Placental pericyte (primary cell): ENCODE measurements around the gene SORCS1.

DNA sequence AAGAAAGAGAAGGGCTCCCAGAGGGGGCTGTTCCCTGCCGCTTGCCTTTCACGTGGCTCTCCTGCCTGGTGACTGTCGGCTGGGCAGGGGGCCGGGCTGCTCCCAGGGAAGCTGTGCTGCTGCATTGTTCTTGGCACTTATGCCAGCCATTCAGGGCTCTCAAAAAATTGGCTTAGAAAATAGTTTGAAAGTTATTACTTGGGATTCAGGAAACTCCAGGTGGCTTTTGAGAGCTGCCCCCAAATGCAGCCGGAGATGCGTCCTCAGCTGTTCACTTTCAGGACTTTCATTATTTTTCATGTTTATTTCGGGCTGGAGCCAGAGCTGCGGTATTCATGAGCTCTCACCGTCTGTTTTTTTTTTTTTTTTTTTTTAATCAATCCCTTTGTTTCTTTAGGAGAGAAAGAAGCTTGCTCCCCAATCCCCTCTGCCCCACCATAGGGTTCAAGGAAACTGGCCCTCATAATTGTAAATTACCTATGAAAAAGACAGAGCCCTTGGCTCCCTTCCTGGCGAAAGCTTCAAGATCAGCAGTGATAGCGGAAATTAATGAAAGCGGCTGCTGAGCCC lies 94.1 kb downstream of the SORCS3 start:
- CAGE, long polyA plus RNA = no peak

GRCh38 chr10:105837969-105838391 lies 1196.9 kb downstream of the SORCS3 start:
- CAGE, long polyA plus RNA = no peak

GRCh38 chr10:107056123-107056580 lies 108.4 kb downstream of the SORCS1 start:
- CAGE, long polyA plus RNA = no peak

GRCh38 chr10:107163937-107165143 lies at the start of gene SORCS1:
Gene SORCS1 (minus strand): TSS chr10:107164706.
- CAGE, long polyA plus RNA = no peak

DNA sequence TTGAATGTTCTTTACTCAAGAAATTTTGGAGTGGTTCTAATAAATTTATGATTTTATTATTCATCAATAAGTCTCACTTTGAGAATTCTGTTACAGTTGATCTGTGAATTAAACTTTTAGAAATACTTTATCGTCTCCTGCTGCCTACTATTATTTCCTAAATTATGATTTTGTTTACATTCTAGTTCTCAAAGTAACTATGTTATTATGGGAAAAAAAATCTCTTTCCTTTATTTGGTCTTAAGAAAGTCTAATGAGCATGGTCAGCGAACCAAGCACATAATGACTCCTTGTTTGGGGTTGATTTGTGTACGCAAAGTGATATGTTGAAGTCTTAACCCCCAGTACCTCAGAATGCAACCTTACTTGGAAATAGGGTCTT lies 1078.4 kb upstream of the SORCS1 start:
- CAGE, long polyA plus RNA = no peak

- CAGE, long polyA plus RNA = no peak
These were observed 493.2 kb downstream of the XPNPEP1 start for GRCh38 chr10:109429997-109430532.

- CAGE, long polyA plus RNA = no peak
These were observed 33.5 kb downstream of the XPNPEP1 start for GRCh38 chr10:109889831-109890225.

DNA sequence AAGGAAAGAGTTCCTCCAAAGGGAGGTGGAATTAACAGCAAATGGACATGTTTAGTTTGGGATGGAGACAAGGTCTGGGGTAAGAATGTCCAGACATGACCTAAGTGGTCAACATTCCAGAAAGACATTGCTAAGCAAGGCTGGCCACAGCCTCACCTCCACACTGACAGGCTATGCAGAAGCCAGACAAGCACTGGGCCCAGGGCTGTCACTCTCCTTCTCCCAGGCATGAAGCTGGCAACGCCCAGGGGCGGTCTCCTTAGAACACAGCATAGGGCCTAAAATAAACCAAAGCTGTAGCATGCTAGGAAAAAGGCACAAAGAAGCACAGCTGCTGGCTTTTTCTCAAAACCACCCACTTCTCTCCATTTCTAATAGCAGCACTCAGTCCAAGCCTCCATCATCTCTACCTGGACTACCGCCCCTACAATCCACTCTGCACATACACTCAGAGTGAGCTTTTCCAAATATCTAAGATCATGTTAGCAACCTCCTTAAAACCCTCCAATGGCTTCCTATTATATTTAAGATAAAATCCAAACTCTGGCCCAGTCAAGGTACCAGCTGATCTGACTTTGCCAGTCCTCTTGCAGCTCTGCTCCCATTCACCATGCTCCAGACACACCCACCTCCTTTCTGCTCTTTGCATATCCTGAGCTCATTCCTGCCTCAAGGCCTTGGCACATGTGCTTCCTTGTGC lies 27.8 kb downstream of the XPNPEP1 start:
- CAGE, long polyA plus RNA = no peak

DNA sequence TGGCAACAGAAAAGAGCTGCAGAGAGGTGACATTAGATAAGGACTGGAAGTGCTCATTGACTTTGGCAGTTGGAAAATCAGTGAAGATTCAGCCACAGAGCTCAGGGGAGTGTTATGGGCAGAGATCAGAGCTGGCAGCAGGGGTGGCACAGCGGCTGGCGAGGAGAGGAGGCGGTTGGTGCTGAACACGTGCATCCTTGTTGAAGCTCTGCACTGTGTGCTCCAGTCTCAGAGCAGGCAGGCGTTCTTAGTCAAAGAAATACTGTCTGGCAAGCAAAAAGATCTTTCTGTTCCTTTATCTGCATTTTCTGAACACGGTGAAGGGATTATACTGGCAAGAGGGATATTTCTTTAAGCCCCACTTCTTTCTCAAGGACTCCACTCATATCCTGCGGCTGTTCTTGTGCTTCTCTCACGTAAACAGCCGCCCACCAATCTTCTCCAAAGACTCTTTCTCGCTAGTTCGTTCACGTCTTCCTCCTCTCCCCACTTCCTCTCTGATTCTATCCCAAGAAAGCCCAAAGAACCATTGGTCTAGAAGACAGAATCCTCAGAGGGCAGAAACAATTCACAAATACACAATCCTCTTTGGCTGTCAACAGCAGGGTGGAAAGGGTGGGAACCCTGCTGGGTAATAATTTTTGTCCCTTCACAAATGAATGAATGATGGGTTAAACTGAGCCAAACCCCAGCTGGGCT lies 38.6 kb upstream of the ADD3 start:
- CAGE, long polyA plus RNA = no peak

- CAGE, long polyA plus RNA = no peak
These were observed 841 bp downstream of the ADD3 start for GRCh38 chr10:110008438-110009212.

DNA sequence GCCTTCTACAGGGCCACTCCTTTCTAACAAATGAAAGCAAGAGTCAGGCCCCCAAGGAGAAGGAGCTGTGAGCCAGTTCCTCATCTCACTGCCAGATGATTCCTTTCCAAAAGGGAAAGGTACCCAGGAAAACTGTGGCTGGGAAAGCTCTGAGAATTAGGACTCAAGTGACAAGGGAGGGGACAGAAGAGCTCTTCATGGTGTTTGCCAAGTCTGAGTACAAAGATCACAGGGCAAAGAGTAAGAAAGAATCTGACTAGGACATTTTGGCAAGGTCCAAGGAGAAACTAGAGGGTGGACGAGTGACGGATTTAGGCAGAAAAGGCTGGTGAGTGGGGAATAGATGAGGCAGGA lies 3.4 kb upstream of the MXI1 start:
- CAGE, long polyA plus RNA = no peak

DNA sequence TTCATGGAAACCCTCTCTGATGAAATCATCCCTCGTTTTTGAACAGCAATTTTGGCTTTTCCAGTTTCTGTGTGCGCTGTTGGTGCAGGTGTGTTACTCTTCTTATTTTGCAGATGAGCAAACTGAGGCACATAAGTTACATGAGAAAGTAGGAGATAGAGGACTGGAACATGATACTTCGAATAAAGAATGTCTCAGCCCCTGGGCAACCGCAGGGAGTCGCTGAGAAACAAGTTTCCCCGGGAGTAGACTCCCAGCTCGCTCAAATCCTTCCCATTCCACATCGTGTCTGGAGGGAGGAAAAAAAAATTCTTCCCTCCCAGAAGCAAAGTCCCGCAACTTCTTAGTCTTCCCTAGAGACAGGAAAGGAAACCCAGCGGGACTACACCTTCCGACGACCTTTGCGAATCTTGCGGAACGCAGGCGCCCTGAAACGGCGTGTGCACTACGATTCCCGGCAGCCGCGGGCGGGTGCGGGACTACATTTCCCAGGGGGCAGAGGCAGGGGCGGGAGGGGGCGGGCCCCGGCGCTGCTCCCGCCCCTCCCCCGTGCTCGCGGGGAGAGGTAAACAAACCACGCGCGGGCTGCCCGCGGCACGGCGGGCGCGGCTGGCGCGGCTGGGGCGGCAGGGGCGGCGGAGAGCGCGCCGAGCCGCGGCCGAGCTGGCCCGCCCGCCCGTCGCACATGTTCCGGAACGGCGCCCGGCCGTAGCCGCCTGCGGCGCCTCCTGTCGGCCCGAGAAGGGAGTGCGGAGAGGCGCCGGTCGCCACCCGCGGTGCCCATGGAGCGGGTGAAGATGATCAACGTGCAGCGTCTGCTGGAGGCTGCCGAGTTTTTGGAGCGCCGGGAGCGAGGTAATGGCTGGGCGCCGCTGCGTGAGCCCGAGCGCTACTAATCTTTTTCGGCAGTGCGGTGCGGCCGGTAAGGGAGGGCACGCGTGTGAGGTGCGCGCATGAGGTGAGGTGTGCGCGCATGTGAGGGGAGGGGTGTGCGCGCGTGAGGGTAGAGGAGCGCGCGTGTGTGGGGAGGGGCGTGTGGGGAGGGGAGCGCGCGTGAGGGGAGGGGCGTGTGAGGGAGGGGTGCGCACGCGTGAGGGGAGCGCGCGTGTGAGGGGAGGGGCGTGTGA lies 18.4 kb downstream of the MXI1 start:
- CAGE, long polyA plus RNA = no peak

DNA sequence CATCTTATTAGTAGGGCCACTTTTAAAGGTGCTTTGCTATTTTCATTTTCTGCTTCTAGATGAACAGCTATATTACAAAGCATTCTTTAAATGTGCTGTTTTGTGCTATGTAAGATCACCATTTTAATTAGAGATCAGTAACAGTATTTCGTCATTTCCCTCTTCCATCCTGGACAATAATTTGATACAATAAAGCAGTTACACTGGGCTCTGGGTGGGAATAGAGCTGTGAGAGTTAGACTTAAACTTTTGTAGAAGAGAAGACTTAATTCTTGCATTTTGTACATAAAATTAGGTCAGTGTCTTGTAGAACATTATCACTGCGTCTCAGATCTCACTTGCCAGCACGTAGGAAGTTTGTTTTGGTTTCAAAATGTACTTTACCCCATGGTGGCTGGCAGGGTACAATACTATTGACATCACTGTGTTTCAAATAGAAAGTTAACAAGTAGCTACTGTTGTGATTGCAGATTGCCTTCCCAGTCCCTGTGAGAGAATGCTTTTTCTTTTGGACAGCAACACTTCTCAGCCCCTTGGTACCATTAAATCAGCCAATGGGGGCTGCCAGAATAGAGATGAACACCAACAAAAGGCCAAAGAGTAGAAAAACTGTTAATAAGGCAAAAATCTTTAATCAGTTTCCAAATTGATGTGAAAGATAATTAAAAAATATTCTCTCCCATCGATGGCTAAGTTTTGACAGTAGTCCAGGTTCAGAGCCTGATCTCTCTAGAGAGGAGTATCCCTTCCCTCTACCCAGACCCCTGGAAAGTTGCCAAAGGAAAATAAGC lies 35.2 kb downstream of the SMNDC1 start:
- CAGE, long polyA plus RNA = no peak

DNA sequence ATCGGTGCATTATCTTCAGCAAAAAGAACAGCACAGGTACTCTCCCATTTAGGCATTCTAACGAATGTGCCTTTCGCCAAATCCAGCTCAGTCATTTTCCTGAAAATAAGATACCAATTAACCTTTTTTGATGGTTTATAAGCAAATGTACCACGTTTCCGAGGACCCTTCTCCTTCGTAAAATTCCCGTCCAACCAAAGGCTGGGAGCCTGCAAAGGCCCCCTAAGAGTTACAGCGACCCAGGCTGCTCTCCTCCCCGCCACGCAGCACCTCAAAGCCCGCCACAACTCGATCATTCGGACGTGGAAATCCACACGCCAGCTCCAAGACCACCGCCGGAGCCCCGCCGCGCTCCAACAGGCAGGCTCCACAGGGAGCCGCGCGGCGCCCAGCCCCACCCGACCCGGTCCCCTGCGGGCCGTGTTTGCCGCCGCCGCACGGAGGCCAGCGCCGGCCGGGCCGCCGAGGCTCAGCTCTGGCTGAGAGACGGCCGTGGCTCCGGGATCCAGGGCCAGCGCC lies 538 bp downstream of the SMNDC1 start:
- CAGE, long polyA plus RNA = no peak

- CAGE, long polyA plus RNA = no peak
These were observed 63.9 kb upstream of the DUSP5 start for GRCh38 chr10:110433641-110434361.

- CAGE, long polyA plus RNA = no peak
These were observed 41.2 kb upstream of the DUSP5 start for GRCh38 chr10:110456480-110456963.

- CAGE, long polyA plus RNA = no peak
These were observed 37.4 kb upstream of the DUSP5 start for GRCh38 chr10:110459929-110461012.

GRCh38 chr10:110495820-110496631 lies 1.7 kb upstream of the DUSP5 start:
- CAGE, long polyA plus RNA = no peak

- CAGE, long polyA plus RNA = no peak
These were observed 5.1 kb downstream of the DUSP5 start for GRCh38 chr10:110502398-110503615.

DNA sequence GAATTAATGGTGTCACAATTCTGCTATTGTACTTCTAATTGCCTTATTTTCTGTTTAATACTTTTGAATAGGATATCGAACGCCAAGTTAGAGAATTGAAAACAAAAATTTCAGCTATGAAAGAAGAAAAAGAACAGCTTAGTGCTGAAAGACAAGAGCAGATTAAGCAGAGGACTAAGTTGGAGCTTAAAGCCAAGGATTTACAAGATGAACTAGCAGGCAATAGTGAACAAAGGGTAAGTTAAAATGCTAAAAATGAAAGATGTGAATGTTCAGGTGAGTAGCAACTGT lies 15.8 kb downstream of the SMC3 start:
- CAGE, long polyA plus RNA = no peak